Jejunum (tissue), 1 donor: Measurements from ENCODE around the genes TNRC6A and IL21R.

- PRO-cap, result no peak
Observed at GRCh38 chr16:24572418-24572878, 33.1 kb downstream of the RBBP6 start.

GRCh38 chr16:24728861-24729995 lies at the start of gene TNRC6A:
Gene TNRC6A, plus strand, starts transcription at chr16:24729651.
- PRO-cap, result unidirectional peak, plus-strand start at chr16:24729385; bidirectional peak, plus-strand start at chr16:24729651, minus-strand start at chr16:24729609

GRCh38 chr16:24968491-24968995 lies 46.6 kb downstream of the ARHGAP17 start:
- PRO-cap, result no peak

DNA sequence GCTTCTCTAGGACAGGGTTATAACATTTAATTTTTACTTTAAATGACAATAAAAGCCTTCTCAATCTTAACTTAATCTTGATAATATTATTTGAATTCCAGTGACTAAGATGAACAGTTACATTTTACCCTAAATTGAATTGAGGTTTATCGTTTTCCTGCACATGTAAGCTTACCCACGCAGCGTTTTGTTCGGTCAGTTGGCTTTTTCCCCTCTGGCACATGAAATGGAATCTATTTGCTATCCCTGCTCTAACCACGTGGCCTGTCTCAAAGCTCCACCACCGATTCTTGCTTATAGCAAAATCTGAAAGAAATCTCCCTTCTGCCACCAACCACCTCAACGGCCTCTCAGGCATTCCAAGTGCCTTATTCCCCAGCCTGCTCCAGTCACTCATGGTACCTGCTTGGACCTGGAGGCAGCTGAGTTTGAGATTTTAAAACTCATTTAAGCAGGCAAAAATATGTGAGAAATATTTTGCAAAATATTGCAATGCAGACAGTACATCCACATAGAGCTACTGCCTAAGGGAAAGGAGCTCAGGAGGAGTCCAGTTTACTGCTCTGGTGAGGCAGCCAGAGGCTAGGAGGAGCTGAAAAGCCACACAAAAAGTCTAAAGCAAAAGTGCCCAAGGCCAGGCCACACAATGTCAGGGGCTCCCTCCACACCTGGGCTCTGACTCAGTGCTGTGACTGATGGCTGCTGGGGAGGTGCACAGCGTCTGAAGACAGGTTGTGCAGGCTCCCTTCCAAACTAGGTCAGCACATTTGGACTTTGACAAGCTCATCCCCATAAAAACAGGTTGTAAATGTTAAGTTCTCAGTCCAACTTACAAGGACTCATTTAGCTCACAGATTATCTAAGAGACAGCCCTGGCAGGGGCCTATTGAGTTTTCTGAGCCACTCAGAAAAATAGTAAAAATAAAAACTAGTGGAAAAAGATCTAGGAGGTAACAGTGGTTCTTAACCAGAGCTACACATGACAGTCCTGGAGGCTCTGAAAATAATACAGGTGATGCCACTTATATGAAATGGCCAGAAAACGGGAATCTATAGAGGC lies 26.3 kb downstream of the ARHGAP17 start:
- PRO-cap, result unidirectional peak, minus-strand start at position 216 of the sequence

GRCh38 chr16:25014165-25015201 lies 686 bp downstream of the ARHGAP17 start:
- PRO-cap, result unidirectional peak, plus-strand start at chr16:25014656

- PRO-cap, result no peak
Observed at GRCh38 chr16:25052409-25053027, 37.3 kb upstream of the ARHGAP17 start.

GRCh38 chr16:25258758-25259191 lies 1.1 kb upstream of the ZKSCAN2 start:
- PRO-cap, result no peak

GRCh38 chr16:26991438-26991984 lies 75.2 kb upstream of the C16orf82 start:
- PRO-cap, result no peak

- PRO-cap, result no peak
Observed at GRCh38 chr16:27169480-27170154, 33.7 kb upstream of the KDM8 start.

GRCh38 chr16:27199748-27200286 lies 3.5 kb upstream of the KDM8 start:
- PRO-cap, result no peak

GRCh38 chr16:27225835-27226381 lies 22.6 kb downstream of the KDM8 start:
- PRO-cap, result bidirectional peak, plus-strand start at chr16:27226300, minus-strand start at chr16:27226121

- PRO-cap, result no peak
Observed at GRCh38 chr16:27258066-27258796, 10.3 kb downstream of the NSMCE1 start.

- PRO-cap, result no peak
Observed at GRCh38 chr16:27267199-27267594, 1.4 kb downstream of the NSMCE1 start.

GRCh38 chr16:27401864-27402759 lies at the start of gene IL21R:
Gene IL21R, plus strand, starts transcription at chr16:27402174.
- PRO-cap, result unidirectional peak, plus-strand start at chr16:27402183

- PRO-cap, result no peak
Observed at GRCh38 chr16:27405956-27407054, 4.3 kb downstream of the IL21R start.

- PRO-cap, result no peak
Observed at GRCh38 chr16:27464761-27465566, 63.0 kb downstream of the IL21R start.

GRCh38 chr16:27491765-27492681 lies 57.7 kb downstream of the GTF3C1 start:
- PRO-cap, result no peak

DNA sequence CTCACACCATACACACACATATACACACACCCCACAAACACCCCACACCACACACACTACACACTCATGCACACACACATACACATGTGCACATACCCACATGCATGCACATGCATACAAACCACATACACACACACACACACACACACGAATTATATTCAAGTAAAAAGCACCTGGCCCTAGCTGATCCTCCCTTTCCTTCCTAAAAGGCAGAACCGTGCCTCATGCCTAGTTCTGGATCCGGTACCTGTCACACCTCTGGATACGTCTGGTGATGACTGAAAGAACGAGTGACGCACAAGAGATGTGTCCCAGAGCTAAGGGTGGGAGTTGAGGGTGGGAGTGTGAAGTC lies 26.3 kb upstream of the GSG1L start:
- PRO-cap, result no peak

- PRO-cap, result no peak
Observed at GRCh38 chr16:28107272-28107895, 43.9 kb upstream of the GSG1L start.

DNA sequence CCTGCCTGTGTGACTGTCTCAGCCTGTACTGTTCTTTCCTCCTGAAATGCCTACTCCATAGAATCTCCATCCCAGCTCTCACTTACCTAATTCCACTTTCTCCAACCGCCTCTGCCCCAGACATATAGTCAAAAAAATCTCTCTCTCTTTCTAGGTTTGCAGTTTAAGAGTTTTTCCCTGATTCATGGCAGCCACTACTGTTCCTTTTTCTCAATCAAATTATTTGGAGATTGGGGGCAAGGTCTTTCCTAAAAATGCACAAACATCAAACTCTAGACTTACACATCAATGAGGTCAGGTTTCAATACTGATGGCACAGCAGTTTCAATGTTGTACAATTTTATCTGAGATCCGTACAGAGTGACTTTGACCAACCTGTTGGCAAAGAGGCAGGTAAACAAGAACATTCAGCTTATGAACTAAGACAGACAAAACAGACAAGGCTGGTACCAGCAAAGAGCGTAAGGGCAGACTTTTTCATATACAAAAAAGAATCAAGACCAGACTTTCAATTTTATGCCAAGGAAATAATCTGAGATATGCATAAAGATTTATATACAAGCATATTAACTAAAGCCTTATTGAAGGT lies 58.0 kb upstream of the GSG1L start:
- PRO-cap, result no peak